Kidney epithelial cell (primary cell): ENCODE results near the gene DLL1.

- RAMPAGE, long total RNA: no peak
- RRBS: no CpG with 5 or more reads among the region's 16 CpGs
Measured at GRCh38 chr6:168092872-168093454, 14.0 kb upstream of the FRMD1 start.

GRCh38 chr6:168132544-168133113 lies 53.6 kb upstream of the FRMD1 start:
- RAMPAGE, long total RNA: no peak
- RRBS: 18% methylated on average over 3 of the region's 32 CpGs

- RAMPAGE, long total RNA: no peak
- RRBS: 50% methylated on average over 3 of the region's 21 CpGs
Measured at GRCh38 chr6:168301488-168302292, 17.9 kb downstream of the DACT2 start.

DNA sequence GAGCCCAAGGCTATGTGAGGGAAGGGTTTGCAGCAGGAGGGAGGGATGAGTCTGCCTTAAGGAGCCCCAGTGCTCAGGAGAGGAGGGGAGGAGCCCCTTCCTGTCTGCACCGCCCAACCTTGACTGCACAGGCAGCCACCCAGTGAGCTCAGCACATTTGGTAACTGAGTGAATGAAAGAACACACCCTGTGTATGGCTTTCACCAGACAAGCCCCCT lies 17.1 kb downstream of the DACT2 start:
- RAMPAGE, long total RNA: no peak
- RRBS: no CpG with 5 or more reads among the region's 1 CpG

- RAMPAGE, long total RNA: no peak
- RRBS: no CpG with 5 or more reads among the region's 9 CpGs
Measured at GRCh38 chr6:168326147-168326840, 6.7 kb upstream of the DACT2 start.

GRCh38 chr6:168370308-168370956 lies 50.9 kb upstream of the DACT2 start:
- RAMPAGE, long total RNA: no peak
- RRBS: 53% methylated on average over 25 of the region's 41 CpGs

GRCh38 chr6:168412826-168413199 lies 28.2 kb upstream of the SMOC2 start:
- RAMPAGE, long total RNA: no peak
- RRBS: no CpG with 5 or more reads among the region's 26 CpGs

- RAMPAGE, long total RNA: no peak
- RRBS: no CpG with 5 or more reads among the region's 3 CpGs
Measured at GRCh38 chr6:169182615-169183013, 71.0 kb downstream of the THBS2 start.

DNA sequence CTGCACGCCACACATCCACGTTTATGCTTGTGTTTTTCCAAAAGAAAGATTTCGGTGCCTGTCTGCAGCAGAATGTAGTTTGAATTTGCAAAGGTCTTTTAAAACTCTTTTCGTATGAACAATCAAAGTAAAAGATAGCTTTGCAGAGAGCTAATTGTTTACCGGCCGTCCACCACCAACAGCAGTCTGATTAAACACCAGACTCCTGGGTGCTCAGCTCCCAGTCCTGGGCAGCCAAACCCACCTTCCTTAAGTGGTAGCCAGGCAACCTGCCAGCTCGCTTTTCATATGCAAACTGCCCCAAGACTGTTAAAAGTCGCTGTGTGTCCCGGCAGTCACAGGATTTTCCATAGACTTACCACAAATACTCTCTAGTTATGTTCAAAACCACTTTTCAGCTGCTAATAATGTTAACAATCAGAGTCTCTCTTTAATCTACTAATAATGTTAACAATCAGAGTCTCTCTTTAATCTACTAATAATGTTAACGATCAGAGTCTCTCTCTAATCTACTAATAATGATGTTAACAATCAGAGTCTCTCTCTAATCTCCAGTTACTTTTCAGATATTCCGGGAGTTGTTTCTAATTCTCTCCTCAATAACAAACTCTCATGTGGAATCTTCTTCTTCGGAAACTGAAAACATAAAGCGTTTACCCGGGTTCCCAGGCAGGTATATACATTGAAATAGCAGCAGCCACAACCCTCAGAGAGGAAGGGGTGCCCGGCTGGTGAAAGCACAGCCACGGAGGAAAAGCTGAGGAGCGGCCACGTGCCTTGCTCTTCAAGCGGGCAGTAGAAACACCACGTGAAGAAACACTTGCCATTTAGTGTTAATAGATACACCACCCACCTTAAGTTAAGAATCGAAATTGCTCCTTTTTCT lies 651 bp downstream of the THBS2 start:
- RAMPAGE, long total RNA: no peak
- RRBS: 13% methylated on average over 5 of the region's 21 CpGs

GRCh38 chr6:169339516-169339917 lies 85.9 kb upstream of the THBS2 start:
- RAMPAGE, long total RNA: no peak
- RRBS: no CpG with 5 or more reads among the region's 7 CpGs

DNA sequence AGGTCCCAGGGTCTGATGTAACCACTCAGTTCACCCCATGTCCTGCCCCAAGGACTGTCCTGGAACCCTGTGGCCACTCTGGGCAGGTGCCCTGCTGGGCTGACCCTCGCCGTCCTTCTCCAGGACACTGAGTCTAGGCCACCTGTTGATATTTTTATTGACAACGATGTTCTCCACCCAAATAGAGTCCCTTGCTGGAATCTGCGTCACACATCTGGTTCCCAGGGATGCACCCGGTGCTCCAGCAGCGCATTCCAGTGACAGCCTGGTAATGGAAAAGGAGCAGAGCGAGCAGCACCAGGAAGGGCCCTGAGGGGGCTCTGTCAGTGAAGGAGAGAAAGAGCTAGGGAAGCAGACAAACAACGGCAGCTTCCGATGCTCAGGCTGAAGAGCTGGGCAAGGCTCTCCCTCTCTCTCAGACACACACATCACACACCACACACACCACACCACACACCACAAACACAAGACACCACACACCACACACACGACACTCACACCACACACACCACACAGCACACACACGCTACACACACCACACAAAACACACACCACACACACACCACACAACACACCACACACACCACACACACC lies 117.8 kb upstream of the THBS2 start:
- RAMPAGE, long total RNA: no peak
- RRBS: no CpG with 5 or more reads among the region's 11 CpGs

DNA sequence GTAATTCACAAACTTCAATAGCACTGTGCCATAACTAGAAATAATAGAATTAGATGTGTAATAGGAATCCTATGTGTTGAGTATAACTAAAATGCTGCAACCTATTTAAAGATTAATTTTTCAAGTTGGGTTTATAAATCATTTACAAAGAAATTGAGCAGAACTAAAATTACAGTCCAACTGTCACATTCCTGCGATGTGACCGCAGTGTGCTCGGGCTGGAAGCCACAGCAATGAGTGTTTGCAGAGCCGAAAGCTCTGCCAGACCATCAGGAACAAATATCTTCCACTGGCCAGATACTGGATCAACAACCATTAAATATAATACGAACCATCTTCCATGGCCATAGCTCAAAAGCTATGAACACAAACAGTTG lies 172.0 kb downstream of the WDR27 start:
- RAMPAGE, long total RNA: no peak
- RRBS: no CpG with 5 or more reads among the region's 5 CpGs

DNA sequence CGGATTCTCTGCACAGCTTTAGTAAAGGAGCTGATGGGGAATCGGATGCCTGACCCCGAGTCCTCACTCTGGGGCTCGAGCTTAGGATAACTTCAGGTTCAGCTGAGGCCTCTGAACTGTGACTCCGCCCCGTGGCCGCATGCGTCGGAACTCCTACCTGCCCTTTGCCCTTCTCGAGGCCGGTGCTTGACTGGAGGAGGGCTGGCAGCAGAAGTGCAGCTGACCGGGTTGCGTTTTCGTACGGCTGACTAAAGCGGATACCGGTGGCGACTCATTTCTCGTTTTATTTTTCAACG lies 38.4 kb downstream of the ERMARD start:
- RAMPAGE, long total RNA: no peak
- RRBS: 0% methylated on average over 6 of the region's 20 CpGs

DNA sequence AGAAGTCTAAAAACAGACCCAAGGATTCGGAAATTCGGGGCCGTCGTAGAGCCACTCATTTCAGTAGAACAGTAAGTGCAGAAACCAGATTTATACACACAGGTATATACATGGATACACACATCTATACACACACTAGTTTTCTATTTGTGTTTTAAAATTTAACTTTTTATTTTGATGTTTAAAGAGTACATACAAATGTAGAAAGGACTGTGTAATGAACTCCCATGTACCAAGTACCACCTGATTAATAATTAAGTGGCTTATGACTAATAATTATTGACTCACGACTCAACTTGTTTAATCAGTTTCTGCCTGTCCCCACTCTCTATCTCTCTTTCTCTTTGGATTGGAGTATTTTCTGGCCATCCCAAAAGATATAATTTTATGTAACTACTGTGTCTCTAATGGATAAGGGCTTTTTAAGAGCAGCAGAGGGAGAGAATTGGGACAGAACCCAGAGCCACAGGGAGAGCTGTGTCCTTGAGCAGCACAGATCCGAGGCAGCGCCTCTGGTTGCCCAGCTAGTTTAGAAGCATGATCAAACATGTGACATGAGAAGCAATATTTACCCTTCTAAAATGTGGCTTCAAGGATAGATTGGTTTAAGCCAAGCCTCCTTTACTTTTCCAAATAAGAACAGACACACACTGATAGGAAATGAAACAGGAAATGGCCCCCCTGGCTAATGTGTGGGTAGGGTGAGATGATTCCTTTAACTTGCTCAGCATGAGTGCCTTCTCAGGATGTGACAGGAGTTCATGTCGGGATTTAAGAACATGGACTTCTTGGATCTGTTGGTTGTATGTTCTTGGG lies 80.9 kb downstream of the ERMARD start:
- RAMPAGE, long total RNA: no peak
- RRBS: no CpG with 5 or more reads among the region's 8 CpGs

DNA sequence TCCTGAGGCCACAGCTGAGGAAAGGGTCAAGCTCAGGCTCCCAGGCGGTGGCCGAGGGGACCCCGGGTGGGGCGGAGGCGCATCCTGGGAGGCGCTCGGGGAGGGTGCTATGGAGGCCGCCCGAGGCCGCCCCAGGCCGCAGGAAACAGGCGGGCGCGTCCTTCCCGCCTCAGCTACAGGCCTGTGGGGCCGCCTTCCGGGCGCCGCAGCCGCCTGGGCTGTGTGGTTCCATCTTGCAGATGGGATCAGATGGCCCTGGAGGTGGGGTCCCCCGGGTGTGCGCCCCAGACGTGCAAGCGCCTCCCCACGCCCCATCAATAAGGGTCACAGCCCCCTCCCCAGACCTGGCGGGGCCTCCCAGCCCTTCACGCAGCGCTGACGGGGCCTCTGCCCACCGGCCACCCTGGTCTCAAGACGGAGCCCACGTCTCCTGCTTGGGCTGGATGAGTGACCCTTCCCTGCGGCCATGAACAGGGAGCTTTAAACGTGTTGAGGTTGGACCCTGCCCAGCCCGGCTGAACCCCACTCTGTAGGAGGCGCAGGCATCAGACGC lies 267.2 kb downstream of the DLL1 start:
- RAMPAGE, long total RNA: no peak
- RRBS: 97% methylated on average over 5 of the region's 37 CpGs

DNA sequence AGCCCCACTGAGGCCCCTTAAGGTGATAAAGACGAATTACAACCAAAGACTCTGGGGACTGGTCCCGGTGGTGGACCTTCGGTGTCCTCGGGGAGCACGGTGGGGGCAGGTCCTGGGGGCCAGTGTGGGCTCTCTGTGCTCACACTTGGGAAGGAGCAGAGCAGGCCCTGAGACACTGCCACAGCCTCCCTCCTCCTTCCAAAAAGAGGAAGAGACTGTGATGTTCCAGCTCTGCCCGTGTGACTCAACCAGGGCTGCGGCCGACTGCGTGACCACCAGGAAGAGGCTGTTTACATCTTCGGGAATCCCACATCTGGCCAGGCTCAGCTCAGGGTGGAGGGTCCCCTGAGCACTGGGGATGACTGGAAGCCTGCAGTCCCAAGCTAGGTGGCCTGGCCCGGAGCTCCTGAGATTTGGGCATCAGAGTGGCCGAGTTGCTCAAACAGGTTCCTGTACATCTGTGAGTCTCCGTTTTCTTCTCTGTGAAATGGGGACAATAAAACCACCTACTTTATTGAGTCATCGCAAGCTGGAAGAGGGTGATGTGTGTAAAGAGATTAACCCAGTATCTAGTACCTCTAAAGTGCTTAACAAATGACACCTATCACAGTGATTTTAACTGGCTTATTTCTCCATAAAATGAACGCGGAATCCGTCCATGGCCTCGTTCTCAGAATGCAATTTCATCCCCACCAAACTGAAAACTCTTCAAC lies 242.2 kb downstream of the DLL1 start:
- RAMPAGE, long total RNA: no peak
- RRBS: no CpG with 5 or more reads among the region's 18 CpGs

DNA sequence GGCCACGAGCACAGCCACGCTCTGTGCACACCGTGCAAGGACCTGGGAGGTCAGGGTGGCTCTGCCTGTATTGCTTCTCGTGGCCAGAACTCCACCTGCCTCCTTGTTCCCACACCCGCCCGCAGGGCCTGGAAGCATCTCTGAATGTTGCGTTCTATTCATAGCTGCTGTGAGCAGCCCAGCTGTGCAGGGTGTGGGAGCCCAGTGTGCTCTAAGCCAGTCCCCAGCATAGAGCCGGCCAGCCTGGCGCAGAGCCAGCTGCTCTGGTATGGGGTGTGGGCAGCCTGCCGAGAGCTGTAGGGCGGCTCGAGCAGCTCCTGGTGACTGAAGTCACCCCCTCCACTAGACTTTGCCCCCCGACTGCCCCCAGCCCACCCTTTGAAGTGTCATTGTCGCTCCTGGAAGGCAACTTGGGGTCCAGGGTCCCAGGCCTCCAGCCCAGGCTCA lies 161.1 kb downstream of the DLL1 start:
- RAMPAGE, long total RNA: no peak
- RRBS: no CpG with 5 or more reads among the region's 14 CpGs

- RAMPAGE, long total RNA: no peak
- RRBS: 77% methylated on average over 1 of the region's 30 CpGs
Measured at GRCh38 chr6:170135513-170136170, 155.2 kb downstream of the DLL1 start.

- RAMPAGE, long total RNA: no peak
- RRBS: 93% methylated on average over 6 of the region's 30 CpGs
Measured at GRCh38 chr6:170151396-170152268, 139.2 kb downstream of the DLL1 start.

- RAMPAGE, long total RNA: no peak
- RRBS: 1% methylated on average over 37 of the region's 85 CpGs
Measured at GRCh38 chr6:170290246-170291136, at the start of gene DLL1. Gene DLL1 (minus strand): TSS chr6:170291078.